Measurements from ENCODE around the gene RINT1.

GRCh38 chr7:103987363-103987883, 2.0 kb downstream of the RELN start:
- PRO-cap: no peak
- RRBS: no CpG with 5 or more reads among the region's 7 CpGs

GRCh38 chr7:104126281-104126904, 81.4 kb downstream of the ORC5 start:
- PRO-cap: no peak
- RRBS: no CpG with 5 or more reads among the region's 5 CpGs

- PRO-cap: no peak
- RRBS: no CpG with 5 or more reads among the region's 11 CpGs
These were observed 77.5 kb upstream of the KMT2E start for GRCh38 chr7:104936319-104937184.

DNA sequence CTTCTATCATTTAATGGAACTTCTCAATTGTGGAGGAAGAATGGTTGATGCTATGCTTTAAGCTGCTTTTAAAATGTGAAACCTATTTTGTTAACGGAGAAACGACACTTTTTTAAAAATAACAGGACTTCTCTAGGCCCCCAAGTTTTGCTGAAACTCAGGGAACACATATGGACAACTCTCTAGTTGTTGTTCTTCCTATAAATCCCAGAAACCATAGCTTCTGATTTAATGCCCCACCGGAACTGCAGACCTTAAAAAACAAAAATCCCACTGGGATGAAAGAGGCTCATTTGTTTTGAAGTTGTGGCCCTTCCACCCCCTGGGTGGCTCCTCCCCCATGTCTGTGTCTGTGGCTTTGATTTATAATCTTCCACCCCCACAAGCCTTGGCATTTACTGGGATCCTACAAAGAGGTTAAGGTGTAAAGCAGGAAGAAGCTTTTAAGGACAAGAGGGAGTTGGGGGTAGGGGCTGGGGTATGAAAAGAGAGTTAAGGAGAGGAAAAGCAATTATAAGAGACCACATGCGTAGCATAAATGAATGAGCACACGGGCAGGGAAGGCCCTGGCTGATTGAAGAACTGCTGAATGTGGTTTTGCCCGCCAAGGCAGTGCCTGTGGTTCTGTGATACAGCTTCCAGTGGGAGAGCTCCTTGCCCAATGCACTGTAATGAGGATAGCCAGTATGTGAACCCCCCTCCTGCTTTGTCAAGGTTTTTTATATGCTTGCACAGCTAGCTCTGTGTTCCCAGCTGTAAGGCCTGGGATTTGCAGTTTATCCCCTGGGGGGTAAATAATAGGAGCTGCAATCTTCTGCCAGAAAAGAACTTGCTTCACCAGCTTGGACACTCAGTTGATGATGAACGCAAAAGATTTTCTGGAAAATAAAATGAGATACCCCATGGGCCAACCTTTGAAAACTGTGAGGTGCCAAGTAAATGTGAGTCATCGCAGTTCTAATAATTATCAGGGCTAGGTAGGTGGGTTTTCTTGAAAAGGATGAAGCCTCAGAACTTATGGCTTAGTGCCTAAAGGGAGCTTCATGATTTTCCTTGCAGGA, 34.8 kb upstream of the KMT2E start:
- PRO-cap: no peak
- RRBS: no CpG with 5 or more reads among the region's 8 CpGs

DNA sequence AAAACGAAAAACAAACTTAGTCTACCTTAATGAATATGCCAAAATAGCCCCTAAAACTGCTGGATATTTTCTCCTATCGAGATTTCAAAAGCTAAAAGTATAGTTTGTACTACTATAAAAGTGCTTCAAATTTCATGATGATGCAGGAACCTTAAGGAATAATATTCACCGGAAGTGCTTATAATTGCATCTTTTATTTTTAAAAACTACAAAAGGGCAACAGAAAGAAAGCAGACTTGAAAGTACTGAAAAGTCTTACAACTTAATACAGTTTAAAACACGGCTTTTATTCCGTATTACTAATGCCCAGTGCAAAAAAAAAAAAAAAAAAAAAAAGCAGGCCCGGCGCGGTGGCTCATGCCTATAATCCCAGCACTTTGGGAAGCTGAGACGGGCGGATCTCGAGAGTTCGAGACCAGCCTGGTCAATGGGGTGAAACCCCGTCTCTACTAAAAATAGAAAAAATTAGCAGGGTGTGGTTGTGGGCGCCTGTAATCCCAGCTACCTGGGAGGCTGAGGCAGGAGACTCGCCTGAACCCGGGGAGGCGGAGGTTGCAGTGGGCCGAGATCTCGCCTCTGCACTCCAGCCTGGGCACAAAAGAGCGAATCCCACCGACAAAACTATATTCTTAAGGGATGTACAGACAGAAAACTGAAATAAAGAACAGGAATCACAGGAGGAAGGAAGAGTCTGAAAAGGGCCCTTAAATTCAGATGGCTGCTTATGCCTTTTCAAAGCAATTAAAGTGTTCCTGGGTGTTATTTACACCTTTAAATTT, 2.3 kb upstream of the KMT2E start:
- PRO-cap: bidirectional peak, plus-strand start at position 521 of the sequence, minus-strand start at position 429 of the sequence
- RRBS: no CpG with 5 or more reads among the region's 21 CpGs

GRCh38 chr7:105073344-105073963, 59.4 kb downstream of the KMT2E start:
- PRO-cap: no peak
- RRBS: no CpG with 5 or more reads among the region's 5 CpGs

GRCh38 chr7:105210516-105211349, 178.0 kb downstream of the SRPK2 start:
- PRO-cap: no peak
- RRBS: no CpG with 5 or more reads among the region's 5 CpGs

GRCh38 chr7:105531872-105532998, at the start of gene RINT1:
RINT1 (plus strand) TSS chr7:105532201.
- PRO-cap: bidirectional peak, plus-strand start at chr7:105532210, minus-strand start at chr7:105532069
- RRBS: 1% methylated on average over 4 of the region's 50 CpGs

- PRO-cap: no peak
- RRBS: 97% methylated on average over 4 of the region's 16 CpGs
These were observed 1.9 kb upstream of the EFCAB10 start for GRCh38 chr7:105583292-105583504.

DNA sequence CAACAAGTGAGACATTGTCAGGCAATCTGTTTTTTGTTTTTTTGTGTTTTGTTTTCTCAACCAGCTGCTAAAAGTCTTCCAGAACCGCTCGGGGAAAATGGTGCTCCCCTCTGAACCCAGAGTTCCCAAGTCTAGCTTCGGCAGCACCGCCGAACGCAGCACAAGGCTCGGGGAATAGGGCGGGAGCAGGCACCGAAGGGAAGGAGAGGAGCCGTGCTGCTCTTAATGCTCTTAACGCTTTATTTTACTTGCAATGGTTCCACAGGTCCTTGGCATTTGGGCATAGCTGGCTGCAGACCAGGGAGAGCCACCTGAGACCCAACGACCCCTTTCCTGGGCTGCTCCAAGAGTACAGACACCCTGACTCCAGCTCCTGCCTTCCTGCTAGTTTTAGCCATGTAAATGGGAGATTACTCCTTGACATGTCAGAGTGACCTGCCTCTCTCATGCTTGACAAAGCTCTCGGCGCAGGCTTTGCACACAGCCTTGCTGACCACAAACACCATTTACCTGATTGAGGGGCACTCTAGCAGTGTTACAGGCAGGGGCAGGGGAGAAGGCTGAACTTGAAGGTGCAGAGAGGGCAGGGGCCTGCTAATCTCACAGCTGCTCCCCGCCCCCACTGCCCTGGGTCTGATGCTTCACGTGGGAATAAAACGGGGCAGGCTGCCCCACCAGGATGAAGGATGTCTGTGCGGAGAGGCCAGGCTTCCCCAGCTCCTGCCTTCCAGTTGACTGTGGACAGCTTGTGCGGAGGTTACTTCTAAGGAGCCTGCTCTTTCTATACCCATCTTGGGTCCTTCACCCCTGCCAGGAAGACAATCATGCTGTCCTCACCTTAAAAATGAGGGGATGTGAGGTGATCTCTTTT, 58.6 kb upstream of the EFCAB10 start:
- PRO-cap: no peak
- RRBS: no CpG with 5 or more reads among the region's 19 CpGs

DNA sequence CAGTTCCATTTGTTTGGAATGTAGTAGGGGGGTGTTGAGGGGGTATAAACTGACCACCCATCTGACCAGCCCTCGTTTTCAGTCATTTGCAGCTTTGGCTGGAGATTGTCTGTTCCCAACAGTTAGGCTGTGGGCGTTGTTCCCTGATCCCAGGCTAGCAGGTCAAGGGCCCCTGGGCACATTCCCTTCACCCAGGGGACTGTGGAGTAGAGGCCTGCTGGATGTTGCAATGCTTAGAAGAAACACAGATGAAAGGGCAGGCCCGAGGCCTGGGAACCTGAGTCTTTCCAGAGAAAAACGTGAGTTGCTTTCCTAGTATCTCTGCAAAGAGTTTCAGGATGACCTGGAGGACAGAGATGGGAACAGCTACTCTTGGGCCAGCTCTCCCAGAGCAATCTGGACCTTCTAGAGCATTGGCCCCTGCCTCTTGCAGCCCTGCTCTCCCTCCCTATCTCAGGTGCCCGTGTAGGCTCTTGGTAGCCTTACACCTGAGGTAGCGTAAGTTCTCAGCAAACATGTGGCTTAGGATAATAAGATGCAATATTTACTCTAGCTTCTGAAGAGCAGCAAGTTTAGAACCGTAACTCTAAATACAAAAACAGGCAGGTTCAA, 99.3 kb upstream of the EFCAB10 start:
- PRO-cap: no peak
- RRBS: no CpG with 5 or more reads among the region's 7 CpGs

- PRO-cap: no peak
- RRBS: no CpG with 5 or more reads among the region's 3 CpGs
These were observed 62.7 kb upstream of the NAMPT start for GRCh38 chr7:106347327-106347978.

DNA sequence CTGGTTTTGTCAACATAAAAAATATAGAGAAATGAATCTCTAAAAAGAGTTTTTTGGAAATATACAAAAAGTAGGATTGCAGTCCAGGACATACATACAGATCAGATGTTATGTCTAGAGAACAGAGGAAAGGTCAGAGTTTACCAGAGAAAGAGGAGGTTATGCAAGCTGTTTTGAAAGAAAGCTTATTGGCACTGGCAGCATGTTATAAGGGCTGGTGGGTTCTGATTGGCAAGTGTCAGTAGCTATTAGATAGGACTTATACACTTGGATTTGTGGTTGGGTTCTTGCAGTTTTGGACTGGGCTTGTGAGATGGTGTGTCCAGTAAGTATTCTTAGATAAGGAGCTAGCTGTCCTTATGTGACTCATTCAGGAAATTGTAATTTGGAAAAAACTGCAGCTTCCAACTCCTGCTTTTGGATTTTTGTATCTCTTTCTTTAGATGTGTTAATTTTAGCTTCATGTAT, 130.6 kb upstream of the NAMPT start:
- PRO-cap: no peak

- PRO-cap: no peak
- RRBS: no CpG with 5 or more reads among the region's 1 CpG
These were observed 134.0 kb upstream of the NAMPT start for GRCh38 chr7:106418809-106419212.

DNA sequence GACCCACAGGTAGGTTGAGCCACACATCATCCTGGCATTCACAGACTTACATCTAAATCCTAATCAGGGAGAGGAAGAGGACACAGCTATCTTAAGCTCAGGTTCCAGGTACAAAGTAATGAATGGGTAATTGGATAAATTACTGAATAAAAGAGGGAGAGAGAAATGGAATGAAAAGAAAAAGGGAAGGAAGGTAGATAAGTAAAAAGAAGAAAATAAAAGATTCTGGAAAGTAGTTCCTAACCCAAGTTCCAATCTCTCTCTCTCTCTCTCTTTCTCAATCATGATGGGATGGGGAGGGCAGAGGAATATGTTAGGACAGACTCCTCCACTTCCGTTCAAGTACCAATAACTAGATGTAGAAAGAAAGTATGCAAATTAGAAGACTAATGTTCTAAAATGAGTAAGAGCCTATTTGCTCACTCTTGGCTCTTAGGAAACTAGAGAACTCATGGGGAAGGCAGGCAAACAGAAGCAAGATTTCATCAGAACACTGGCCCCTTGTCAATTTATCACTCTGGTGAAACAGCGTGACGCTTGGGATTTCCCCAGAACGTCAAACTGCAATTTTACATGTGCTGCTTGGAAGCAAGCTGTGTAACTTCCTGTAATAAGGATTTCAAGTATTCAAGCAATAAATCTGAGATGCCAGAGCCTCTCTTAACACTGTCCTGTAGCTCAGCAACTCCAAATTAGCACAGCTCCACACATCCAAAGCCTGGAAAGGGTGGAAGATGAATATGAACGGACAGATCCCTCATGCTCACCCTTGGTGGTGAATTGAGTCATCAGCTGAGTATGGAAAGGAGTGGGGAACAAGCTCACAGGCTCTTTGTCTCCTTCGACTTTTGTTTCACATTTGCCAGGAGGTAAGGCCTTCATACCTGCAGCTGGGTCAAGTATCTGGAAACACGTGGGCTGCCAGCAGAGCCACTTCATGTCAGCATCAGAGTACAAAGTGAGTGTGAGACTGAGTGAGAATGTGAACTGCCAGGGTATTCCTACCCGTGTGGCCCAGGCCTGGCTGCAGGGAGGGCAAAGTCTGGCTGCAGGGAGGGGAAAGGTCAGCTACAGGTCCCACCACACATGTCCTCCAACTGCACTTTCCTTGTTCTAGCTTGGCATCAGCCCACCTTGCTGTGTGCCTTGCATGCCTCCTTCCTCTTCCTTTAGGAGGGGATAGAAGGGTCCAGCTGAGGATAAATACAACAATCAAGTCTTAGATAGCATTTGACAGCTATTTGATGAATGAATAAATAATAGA, 140.3 kb upstream of the NAMPT start:
- PRO-cap: bidirectional peak, plus-strand start at position 656 of the sequence, minus-strand start at position 285 of the sequence; bidirectional peak, plus-strand start at position 791 of the sequence, minus-strand start at position 800 of the sequence; bidirectional peak, plus-strand start at position 1,047 of the sequence, minus-strand start at position 1,011 of the sequence
- RRBS: no CpG with 5 or more reads among the region's 8 CpGs

GRCh38 chr7:106430690-106431222, 146.0 kb upstream of the NAMPT start:
- PRO-cap: no peak
- RRBS: no CpG with 5 or more reads among the region's 3 CpGs

DNA sequence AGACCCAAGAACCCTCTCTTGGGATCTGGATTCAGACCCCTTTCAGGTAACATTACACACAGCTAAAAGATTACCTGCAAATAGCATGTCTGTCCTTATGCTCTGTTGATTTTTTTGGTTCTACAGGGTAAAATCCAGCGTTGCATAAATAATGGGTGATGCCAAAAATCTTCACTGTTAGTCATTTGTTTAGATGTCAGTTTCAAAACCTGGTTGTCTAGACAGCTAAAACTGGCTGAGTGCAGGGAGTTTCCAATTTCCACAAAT, 20.6 kb downstream of the CCDC71L start:
- PRO-cap: no peak
- RRBS: no CpG with 5 or more reads among the region's 1 CpG

- PRO-cap: no peak
- RRBS: no CpG with 5 or more reads among the region's 4 CpGs
These were observed 70.2 kb upstream of the CCDC71L start for GRCh38 chr7:106731142-106731514.

DNA sequence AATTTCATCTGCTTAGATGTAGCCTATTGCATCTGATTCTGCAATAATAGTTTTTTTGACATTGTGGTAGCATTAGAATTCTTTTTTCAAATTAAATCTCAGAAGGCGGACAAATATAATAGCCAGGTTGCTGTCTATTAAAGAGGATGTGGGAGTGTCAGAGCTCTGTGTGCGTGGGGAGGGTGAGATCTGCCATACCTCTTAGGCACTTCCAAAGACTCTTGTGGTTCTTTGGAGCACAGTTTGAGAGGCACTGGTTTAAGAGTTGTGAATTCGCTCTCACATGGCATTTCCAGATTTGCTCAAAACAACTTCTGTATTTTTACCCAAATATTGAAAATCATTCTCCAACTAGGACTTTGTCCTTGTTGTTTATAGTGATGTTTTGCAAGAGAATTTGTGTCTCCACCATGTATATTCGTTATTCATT, 14.0 kb downstream of the PIK3CG start:
- PRO-cap: no peak
- RRBS: no CpG with 5 or more reads among the region's 4 CpGs

- PRO-cap: no peak
- RRBS: no CpG with 5 or more reads among the region's 3 CpGs
These were observed 34.2 kb downstream of the HBP1 start for GRCh38 chr7:107202917-107203535.

Data from MCF 10A (cell line).